Myometrial cell (primary cell): ENCODE measurements around a stretch of chr12.

GRCh38 chr12:109359076-109359791 is 11.5 kb downstream of the MYO1H start:
- RAMPAGE, long total RNA, result no peak

GRCh38 chr12:109461473-109461867 is 15.6 kb downstream of the KCTD10 start:
- RAMPAGE, long total RNA, result no peak

DNA sequence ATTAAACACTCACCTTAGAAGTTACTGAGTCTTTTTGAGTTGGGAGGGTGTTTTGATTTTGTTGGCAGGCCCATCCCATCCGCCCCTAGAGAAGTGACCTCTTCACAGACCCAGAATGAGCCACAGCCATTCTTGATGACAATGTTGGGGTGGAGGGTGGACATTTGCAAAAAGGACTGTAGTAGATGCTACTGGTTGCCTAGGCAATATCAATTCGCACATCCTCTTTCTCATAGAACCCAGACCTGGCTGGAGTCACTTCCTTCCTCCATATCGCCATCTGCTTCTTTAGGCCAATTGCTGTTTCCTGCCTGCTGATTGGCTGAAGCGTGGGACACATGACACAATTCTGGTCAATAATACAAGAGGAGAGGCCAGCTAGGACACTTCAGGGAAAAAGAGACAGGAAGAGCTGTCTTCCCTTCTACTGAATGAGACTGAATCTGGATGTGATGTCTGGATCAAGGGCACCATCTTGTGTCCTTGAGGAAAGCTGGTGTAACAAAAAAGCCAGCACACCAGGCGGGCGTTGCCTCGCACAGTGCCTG is 53.9 kb downstream of the TRPV4 start:
- RAMPAGE, long total RNA, result no peak

DNA sequence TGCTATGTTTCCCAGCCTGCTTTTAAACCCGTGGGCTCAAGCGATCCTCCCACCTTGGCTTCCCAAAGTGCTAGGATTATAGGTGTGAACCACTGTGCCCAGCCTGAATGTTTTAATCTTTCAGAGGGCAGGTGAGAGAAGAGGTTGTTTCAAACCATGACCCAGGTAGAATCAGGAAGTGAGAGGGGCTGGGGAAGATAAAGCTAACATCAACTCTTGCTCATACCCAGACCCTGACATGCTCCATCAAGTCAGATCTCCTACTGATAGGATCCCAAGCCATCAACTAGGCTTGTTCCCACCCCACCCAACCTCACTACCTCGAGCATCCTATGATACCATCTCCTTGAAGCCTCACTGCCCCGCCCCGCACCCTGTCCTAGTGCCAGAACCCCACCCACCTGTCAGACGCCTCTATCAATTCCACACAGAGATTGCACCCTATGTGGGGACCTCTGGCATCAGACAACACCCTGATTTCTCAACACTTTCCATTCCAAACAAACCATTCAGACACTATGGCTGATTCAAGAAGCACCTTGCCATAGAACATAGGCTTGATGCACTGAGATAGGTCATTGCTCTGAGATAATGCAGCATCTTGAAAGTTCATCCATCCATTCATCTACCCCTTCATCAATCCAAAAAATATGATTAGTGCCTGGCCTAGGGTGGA is 3.0 kb upstream of the GLTP start:
- RAMPAGE, long total RNA, result no peak

DNA sequence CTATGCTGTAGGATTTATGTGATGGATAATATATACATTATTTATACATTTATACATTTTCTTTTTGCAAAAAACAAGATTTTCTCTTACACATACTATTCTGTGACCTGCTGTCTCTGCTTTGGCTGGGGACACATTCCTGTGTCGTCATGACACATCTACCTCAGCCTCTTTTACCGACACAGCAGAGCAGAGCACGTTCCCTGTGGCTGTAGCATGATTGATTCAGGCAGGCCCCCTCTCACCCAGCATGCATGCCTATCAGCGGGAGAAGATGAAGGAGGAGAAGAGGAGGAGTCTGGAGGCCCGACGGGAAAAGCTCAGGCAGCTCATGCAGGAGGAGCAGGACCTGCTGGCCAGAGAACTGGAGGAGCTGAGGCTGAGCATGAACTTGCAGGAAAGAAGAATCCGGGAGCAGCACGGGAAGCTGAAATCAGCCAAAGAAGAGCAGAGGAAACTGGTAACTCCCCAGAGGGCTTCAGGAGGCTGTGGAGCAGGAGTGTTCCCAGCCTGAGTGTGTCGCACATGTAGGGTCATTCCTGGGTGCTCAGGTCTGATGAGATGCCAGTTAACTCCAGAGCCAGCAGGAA is 3.7 kb downstream of the TCHP start:
- RAMPAGE, long total RNA, result no peak

DNA sequence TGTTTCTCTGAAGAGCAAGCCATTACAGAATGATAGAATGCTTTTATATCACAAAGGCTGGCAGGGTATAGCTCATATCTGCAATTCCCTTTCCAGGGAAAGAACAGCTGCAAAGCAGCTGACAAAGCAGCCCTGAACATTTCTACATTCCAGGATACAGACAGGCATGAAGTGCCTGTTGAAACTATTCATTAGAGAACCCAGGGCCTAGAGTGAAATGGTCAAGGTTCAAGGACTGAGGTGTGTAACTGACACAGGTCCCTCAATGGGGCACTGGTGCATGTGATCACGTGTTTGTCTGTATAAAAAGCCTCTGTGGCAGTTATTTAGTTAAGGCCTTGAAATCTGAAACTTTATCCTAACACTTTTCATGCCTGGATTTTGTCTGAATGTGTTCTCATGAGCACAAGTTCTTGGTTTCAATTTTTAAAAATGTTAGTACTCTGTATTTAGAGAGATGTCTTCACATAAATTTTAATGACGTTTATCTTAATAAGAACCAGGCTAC is 47.1 kb downstream of the GIT2 start:
- RAMPAGE, long total RNA, result no peak

- RAMPAGE, long total RNA, result no peak
Observed at GRCh38 chr12:110320602-110321157, 39.6 kb downstream of the ATP2A2 start.

DNA sequence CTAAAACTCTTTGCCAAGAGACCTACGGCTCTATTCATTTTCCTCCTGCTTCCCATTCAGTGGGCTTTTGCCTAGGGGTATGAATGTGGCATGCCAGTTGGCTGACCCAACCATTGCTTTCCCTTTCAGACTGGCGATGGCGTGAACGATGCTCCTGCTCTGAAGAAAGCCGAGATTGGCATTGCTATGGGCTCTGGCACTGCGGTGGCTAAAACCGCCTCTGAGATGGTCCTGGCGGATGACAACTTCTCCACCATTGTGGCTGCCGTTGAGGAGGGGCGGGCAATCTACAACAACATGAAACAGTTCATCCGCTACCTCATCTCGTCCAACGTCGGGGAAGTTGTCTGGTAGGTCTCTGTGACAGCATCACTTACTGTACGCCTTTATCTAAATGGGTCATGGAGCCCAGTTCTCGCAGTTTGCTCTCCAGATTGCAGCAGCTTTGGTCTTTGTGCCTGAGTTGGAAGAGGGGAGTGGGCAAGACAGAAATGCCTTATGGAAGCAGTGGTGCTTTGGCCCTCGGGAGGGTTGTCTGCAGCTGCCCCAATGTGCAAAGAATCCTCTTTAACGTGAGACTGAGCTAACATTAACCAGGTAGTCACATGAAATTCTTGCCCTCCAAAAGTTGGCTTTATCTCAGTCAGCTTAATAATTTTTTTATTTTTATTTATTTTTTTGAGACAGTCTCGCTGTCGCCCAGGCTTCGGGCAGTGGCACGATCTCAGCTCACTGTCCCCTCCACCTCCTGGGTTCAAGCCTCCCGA is 61.2 kb downstream of the ANAPC7 start:
- RAMPAGE, long total RNA, result no peak

DNA sequence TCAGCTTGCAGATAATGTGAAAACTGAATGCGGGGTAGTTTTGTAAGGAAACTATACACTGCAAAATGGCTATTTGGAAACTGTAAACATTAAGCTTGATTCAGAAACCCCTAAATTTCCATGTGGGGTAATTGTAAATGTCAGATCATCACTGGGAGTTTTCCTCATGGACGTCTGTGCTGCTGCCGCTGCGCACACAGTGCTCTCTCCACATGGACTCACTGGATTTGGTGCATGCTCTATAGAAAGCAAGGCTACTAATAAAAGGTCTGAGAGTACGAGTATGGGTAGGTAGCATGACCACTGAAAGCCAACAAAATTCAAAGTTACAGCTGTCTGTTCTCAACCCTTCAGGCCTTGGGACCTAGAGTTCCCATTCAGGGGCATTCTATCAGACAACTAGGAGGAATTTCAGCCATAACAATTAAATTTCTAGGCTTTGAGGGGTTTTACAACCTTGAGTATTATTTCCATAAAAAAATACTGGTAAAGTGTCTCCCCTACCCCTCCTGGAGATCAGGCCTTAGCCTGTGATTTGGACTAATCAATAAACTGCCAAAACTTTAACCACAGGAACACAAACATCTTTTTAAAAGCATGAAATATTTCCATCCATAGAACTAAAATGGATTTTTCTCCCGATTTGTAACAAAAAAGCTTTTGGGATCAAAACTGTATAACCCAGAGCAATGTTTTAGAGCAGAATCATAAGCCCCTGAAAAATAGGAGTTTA is 33.8 kb downstream of the RAD9B start:
- RAMPAGE, long total RNA, result no peak

DNA sequence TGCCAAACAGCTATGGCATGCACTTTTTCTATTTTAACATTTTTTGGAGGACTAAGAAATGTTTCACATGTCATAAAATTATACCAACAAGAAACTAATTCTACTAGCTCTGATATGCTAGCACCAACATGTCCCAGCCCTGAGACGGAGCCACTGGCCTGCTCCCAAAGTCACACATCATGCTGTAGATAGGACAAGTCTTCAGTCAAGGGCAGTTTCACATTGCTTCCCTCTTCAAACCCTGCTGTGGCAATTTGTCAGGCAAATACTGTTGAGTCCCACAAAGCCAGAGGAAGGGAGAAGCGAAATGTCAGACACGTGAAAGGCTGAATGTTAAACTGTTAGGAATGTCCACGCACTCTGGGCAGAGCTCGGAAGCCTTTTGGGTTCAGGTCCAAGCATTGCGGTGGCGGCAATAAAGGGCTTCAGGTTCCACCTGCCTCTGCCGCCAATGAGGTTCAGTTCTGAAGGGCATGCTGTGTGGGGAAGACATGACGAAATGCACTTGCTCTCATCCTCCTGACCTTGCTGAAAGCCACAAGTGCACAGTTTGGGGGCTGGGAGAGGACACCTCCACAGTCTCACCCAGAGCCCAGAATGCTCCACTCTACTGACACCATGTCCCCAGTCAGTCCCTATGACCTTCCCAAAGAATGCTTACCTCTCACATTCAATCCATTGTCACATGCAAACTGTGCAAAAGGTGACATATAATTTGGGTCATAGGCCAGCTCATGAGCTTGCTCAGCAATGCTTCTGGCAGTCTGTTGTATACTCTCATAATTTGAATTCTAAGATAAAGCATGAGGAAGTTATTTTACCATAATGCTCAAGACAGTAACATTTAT is 35.6 kb downstream of the RAD9B start:
- RAMPAGE, long total RNA, result no peak

DNA sequence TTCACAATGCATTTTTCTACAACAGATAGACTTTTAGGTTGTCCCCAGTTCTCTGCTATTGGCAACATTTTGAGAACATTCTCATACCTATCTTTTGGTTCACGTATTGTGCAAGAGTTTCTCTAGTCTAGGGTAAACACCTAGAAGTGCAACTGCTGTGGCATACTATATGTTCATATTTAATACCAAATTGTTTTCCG is 32.1 kb downstream of the PPTC7 start:
- RAMPAGE, long total RNA, result no peak

DNA sequence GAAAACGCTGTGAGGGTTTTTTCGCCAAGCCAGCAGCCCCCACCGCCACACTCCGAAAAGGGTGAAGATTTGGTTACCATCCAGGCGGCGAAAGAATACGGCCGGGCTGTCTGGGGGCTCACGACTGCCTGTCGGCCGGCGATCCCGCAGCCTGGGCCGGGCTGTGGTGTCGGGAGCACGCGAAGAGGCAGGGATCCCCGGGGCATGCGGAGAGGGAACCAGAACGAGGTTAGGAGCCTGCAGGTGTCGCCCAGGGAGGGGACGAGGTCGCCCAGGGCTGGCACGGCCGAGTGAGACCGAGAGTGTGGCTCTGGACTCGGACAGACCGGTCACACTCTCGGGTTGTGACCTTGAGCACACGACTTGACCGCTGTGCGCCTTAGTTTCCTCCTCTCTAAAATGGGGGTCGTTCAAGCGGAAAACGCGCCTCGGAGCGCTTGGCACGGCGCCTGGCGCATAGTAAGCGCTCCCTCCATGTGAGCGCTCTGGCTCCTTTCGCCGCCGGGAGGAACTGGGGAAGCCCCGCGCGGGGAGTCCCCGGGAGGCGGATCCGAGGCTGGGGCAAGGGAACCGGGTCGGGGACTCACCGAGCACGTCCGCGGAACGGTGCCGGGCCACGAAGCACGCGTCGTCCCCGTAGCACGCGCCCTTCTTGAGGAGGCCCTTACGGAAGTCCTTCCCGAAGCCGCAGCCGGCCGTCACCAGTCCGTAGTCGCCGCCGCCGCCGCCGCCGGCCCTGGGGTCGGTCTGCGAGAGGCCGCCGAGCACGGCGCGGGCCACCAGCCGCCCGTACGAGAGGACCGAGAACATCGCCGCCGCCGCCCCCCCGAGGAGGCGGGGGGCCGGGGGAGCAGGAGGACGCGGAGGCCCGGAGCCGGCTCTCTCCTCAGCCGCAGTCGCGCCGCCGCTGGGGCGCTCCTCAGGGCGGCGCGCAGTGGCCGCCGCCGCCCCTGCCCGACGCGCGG is 614 bp downstream of the PPTC7 start:
- RAMPAGE, long total RNA, result no peak

GRCh38 chr12:110584943-110586059 is 2.2 kb upstream of the PPTC7 start:
- RAMPAGE, long total RNA, result no peak

DNA sequence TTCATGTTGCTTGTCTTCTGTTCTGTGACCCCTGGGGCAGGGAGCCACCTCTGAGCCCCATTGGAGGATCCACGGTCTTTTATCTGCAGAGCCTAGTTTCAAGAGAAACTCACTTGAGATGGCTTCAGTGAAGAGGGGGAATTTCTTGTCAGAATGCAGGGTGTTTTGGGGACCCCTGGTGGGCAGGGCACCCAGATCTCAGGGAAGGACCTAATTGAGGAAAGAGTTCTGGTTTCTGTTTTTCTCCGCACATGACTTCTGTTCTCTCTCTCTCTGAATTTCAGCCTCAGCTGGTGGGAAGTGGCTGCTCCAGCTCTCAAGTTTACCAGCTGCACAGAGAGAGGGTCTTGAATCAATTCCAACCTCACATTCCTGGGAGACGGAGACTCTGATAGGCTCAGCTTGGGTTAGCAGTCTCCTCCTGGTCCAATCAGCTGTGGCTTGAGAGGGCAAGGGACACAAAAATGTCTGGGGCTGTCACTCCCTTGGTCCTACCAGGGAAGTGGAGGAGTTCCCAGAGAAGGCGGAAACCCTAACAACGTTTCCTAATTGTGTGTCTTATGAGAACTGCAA is 6.9 kb downstream of the CCDC63 start:
- RAMPAGE, long total RNA, result no peak

- RAMPAGE, long total RNA, result no peak
Observed at GRCh38 chr12:110957617-110958086, 37.3 kb upstream of the MYL2 start.

GRCh38 chr12:111183725-111184068 is 149.7 kb downstream of the CUX2 start:
- RAMPAGE, long total RNA, result no peak

- RAMPAGE, long total RNA, result no peak
Observed at GRCh38 chr12:111399319-111399640, 6.4 kb upstream of the SH2B3 start.

- RAMPAGE, long total RNA, result no peak
Observed at GRCh38 chr12:111406276-111406443, 437 bp downstream of the SH2B3 start.

GRCh38 chr12:111442497-111443606 is 37.1 kb downstream of the SH2B3 start:
- RAMPAGE, long total RNA, result no peak

- RAMPAGE, long total RNA, result no peak
Observed at GRCh38 chr12:111791137-111791615, 24.4 kb downstream of the ALDH2 start.